AG04450 (cell line): ENCODE measurements around the gene MIX23.

GRCh38 chr3:120094736-120095607, 725 bp upstream of the GSK3B start:
- CAGE, long polyA plus RNA, result no peak
- RRBS, result no CpG with 5 or more reads among the region's 69 CpGs

- CAGE, long polyA plus RNA, result no peak
- RRBS, result no CpG with 5 or more reads among the region's 7 CpGs
Observed at GRCh38 chr3:120102434-120103264, 8.4 kb upstream of the GSK3B start.

DNA sequence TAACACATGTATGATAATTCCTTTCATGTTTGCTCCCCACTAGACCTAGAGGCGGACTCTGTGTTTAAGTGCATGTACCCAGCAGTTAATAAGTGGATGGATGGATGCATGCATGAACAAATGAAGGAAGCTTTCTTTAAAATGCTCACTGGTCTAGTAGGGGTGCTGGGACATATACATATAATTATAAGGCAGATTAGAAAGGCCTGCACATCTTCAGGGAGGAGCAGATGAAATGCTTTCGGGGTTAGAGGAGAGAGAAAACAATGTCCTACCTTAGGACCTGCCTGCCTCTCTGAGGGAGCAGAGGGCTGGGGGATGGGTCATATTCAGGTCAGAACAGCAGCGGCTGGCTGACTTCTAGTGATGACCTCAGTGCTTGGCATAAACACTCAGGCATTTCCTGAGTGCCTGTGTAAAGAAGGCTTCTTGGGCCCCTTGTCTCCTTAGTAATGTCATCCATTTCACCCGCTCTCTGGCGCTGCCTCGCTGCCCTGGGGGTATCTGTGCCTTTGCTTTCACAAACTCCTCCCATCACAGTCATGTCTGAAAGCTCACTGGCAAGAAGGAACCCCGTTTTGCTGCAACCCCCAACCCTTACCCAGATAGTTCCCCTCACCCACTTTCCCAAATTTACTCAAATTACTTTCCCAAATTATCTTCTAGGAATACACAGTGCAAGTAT, 82.8 kb upstream of the GSK3B start:
- CAGE, long polyA plus RNA, result no peak
- RRBS, result no CpG with 5 or more reads among the region's 7 CpGs

- CAGE, long polyA plus RNA, result start-site peak on the plus strand at chr3:120396164-120396510, 26 and 11 reads in 2 replicates
- RRBS, result no CpG with 5 or more reads among the region's 13 CpGs
Observed at GRCh38 chr3:120396160-120397254, 47.4 kb upstream of the LRRC58 start.

GRCh38 chr3:120418254-120419418, 32.2 kb downstream of the FSTL1 start:
- CAGE, long polyA plus RNA, result no peak
- RRBS, result no CpG with 5 or more reads among the region's 14 CpGs

DNA sequence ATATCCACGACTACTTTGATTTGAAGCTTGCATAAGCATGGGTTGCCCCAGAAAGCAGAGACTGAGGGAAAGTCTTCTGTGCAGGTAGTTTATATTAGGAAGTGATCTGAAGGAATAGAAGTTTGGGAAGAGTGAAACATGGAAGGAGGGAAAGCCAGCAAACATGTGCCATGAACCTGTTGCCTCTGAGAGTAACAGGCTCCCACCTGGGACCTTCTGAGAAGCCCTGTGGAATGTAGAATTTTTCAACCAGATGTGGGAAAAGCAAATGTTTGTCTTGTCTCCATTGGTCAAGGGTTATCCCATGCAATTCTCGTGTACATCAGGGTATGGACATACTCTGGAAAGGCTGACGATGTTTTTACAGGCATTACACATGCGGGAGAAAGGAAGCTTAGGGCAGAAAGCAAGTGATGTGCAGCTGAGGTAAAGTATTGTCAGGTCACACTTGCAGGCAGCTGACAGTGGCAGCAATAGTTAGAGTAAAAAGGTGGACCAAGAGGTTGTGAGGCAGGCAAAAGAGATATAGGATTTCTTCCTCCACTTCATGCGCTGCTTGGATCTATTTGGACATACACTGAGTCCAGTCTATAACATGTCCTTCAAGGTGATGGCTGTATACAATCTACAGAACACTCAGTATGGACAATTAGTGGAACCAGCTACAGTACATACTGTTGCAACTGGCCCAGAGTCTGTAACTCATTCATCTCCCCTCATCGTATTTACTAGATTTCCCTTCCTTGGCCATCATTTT, 7.3 kb downstream of the NDUFB4 start:
- CAGE, long polyA plus RNA, result no peak
- RRBS, result no CpG with 5 or more reads among the region's 6 CpGs

GRCh38 chr3:120742899-120743312, 362 bp downstream of the GTF2E1 start:
- CAGE, long polyA plus RNA, result no peak
- RRBS, result 2% methylated on average over 1 of the region's 23 CpGs

DNA sequence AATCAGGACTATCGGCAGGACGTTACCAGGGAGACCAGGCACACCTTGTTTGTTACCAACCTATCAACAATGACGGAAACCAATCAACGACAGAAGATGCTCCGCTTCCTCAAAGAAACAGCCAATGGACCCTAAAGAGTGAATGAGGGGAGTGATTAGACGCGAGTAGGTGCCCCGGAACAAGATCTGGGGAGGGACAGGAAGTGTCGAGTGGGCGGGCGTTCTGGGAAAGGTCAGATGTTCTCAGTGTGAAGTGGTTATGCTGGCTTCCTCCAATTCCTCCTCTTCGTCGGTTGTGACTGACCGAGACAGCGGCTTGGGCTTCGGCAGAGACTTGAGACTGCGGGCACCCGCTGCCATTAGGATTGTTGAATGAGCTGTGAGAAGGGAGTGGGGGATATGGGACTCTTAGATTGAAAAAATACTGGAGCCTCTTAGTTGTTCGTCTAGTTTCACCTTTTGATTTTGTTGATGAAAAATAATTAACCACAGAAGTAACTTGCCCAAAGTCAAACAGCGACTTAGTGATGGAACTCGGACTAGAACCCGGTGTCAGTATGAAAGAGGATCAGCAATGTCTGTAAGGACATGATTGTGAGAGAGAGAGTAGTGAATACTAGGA, 356 bp upstream of the GOLGB1 start:
- CAGE, long polyA plus RNA, result no peak
- RRBS, result no CpG with 5 or more reads among the region's 22 CpGs

DNA sequence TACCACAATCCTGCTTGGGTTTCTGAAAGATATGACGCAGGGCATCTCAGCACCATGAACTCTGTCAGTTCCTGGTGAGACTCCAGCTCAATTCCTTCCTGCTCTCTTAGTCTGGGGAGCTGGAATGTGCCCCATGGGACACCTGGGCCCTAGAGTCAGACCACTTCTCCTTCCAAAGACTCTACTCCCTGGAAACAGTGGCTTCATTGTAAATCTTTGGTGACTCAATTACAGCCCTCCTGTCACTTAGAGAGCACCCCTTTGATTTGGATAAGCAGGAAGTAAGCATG, 50.5 kb downstream of the CD86 start:
- CAGE, long polyA plus RNA, result no peak
- RRBS, result no CpG with 5 or more reads among the region's 1 CpG

GRCh38 chr3:122255770-122256175, 69.3 kb upstream of the CSTA start:
- CAGE, long polyA plus RNA, result no peak

DNA sequence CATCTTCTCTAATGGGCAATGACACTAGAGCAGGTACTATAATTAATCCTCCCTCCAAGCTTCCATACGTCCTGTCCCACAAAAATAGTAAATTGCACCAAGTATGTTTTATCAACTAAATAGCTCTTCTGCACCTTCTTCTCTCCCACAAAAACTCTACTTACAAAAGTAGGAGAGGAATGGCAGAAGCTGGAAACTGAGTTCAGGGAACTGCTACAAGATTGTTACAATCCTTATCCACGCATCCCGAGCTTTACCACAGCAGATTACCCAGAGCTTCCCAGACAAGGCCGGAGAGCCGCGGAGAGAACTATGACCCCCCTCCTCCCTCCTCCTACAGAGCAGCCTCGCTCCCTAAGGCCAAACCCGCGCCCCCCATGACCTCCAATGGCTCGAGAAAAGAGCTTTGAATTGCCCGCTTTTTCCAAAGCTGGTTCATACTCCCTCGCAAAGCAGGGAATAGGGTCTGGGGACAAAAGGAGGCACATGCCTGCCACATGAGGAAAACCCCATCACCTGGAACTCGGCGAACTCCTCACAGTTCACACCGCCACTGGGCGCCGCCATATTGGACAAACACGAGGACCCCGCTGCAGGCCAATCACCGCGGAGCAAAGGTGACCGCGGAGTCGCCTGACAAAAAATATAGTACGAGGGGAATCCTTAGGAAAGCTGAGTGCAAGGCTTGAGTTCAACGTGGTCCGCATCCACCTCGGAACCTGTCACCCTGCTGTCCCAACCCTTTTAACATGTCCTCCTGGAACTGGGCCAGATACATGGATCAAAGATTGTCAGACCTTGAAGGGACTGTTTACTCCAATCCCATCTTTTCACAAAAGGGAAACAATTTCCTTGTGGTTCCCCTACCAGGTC, at the start of gene MIX23:
Gene MIX23 (minus strand): TSS at position 574 of the 873 bp plus-strand sequence.
- CAGE, long polyA plus RNA, result start-site peak on the minus strand centred at position 559 of the sequence, 44 bp wide, 788 and 1,059 reads in 2 replicates
- RRBS, result no CpG with 5 or more reads among the region's 28 CpGs

GRCh38 chr3:122568387-122569471, 4.6 kb downstream of the DTX3L start:
- CAGE, long polyA plus RNA, result no peak
- RRBS, result no CpG with 5 or more reads among the region's 6 CpGs

GRCh38 chr3:122808163-122808705, 13.4 kb downstream of the SLC49A4 start:
- CAGE, long polyA plus RNA, result no peak
- RRBS, result no CpG with 5 or more reads among the region's 5 CpGs

GRCh38 chr3:122881328-122881869, 86.5 kb downstream of the SLC49A4 start:
- CAGE, long polyA plus RNA, result no peak
- RRBS, result no CpG with 5 or more reads among the region's 7 CpGs

DNA sequence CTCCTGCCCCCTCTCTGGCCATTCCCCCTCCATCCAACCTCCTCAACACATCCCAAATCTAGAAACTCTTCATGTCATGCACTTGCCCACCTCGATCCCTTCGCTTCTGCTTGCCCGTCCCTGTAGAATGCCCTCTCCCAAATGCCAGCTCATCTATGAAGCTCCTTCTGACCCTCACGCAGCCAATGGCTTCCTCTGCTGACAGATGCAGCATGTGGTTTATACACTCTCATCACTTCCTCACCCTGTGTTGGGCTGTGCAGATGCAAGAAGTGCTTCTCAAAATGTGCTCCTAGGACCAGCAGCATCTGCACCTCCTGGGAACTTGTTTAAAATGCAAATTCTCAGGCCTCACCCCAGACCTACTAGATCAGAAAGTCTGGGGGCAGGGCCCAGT, 51.7 kb downstream of the SEMA5B start:
- CAGE, long polyA plus RNA, result no peak
- RRBS, result no CpG with 5 or more reads among the region's 4 CpGs

DNA sequence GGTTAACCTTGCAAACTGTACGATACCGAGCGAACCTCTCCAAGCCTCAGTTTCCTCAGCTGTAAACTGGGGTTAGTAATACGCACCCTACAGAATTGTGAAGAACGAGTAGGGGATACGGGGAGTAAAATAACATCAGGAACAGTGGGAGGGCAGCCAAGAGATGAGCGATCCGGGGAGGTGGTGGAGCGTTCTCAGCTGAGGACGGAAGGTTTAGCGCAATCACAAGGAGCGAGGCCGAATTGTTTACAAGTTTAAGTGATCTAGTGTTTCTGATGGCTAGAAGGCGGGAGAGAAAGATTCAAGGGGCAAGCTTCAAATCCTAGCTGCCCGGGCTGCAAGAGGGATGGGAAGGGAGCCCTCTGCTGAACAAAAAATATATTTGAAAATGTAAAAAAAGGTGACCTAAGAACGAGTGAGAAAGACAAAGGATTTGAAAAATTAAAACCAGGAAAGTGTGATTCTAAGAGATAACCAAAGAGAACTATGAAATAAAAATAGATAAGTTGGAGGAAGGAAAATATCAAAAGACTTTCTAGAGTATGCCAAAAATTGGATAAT, 878 bp upstream of the SEMA5B start:
- CAGE, long polyA plus RNA, result no peak
- RRBS, result no CpG with 5 or more reads among the region's 16 CpGs

GRCh38 chr3:123245995-123246761, 44.4 kb downstream of the SEC22A start:
- CAGE, long polyA plus RNA, result no peak
- RRBS, result no CpG with 5 or more reads among the region's 1 CpG

GRCh38 chr3:123383036-123383956, 65.6 kb downstream of the ADCY5 start:
- CAGE, long polyA plus RNA, result no peak
- RRBS, result no CpG with 5 or more reads among the region's 22 CpGs

DNA sequence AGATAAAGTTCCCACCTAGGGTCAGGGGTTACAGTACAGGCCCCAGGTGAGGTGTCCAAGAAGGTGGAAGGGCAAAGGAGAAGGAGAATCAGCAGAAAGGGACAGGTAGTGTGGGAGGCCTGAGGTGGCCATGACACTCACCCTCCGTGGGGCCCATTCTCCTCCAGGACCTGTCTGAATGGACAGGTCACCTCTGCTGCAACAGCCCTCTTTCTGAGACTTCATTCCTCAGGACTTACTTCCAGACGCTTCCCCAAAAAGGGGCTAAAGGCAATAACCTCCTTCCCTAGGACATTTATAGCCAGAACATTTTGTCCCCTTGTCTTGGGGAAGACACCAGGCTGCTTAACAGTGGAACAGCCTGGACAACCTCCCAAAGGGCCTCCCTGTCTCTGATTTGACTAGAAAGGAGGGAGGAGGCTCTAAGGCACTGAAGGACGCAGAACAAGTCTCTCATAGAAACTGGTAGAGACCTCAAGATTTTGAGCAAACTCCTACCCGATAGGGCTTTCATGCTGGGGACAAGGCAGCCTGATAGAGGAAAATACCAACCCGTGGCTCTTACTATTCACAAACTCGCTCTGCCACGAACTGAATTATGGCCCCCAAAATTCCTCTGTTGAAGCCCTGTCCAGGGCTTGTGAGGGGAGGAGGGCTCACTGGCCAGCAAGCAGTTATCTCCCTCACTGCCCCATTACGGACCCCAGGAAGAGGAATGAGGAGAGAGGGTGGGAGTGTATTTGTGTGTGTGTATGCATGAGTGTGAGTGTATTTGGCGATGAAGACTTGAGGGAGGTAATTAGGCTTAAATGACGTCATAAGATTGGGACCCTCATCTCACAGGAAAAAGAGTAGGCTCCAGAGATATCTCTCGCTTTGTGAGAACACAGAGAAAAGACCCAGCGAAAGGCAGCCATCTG, 32.6 kb downstream of the ADCY5 start:
- CAGE, long polyA plus RNA, result no peak
- RRBS, result no CpG with 5 or more reads among the region's 12 CpGs

DNA sequence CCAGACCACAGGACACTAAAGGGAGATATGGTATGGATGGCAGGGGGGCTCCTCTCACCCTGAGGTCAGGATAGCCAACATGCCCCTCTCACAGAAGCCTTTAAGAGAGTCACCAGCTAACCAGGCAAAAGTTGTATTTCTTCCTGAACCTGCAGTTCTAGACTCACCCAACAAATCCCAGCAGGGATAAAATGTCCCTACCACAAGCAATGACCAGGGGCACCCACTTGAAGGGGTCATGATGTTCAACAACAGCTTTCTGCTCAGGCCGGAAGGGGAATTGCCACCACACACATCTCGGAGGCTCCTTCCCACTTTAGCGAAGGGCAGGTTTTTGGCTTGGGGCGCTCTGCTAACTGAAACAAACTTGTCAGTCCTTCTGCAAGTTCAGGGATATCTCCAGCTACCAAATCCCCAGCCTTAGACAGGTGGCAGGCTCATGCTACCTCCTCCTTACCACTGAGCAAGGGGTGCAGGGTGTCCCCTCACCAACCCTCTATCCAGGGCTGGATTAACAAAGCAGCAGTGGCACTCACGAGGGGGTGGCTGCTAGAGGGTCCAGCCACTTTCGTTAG, 2.3 kb downstream of the ADCY5 start:
- CAGE, long polyA plus RNA, result no peak
- RRBS, result no CpG with 5 or more reads among the region's 6 CpGs